Cerebral cortex (tissue), 2 donors: Measurements from ENCODE around the gene CDHR3.

DNA sequence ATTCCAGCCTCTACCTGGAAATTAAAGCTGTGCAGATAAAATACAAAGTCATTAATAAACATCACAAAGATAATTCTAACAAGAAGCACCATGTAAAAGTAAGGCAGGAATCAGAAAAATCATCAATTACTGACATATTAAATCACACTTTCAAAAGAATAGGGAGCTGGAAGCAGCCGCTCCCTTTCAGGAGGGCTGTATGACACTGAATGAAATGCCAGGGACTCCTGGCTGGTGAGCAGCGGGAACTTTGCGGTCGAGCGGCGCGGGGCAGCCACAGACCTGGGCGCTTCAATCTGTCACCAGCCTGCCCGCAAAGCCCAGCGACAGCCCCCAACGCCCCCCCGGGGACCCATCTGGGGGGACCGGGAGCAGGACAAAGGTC is 1.1 kb downstream of the RELN start:
- PRO-cap, 2 experiments: no peak in any of the 2 experiments

GRCh38 chr7:103990370-103990800 is 927 bp upstream of the RELN start:
- PRO-cap, 2 experiments: no peak in any of the 2 experiments

- PRO-cap, 2 experiments: no peak in any of the 2 experiments
Observed at GRCh38 chr7:104883681-104884620, 130.1 kb upstream of the KMT2E start.

- PRO-cap, 2 experiments: no peak in any of the 2 experiments
Observed at GRCh38 chr7:104929122-104929442, 84.9 kb upstream of the KMT2E start.

DNA sequence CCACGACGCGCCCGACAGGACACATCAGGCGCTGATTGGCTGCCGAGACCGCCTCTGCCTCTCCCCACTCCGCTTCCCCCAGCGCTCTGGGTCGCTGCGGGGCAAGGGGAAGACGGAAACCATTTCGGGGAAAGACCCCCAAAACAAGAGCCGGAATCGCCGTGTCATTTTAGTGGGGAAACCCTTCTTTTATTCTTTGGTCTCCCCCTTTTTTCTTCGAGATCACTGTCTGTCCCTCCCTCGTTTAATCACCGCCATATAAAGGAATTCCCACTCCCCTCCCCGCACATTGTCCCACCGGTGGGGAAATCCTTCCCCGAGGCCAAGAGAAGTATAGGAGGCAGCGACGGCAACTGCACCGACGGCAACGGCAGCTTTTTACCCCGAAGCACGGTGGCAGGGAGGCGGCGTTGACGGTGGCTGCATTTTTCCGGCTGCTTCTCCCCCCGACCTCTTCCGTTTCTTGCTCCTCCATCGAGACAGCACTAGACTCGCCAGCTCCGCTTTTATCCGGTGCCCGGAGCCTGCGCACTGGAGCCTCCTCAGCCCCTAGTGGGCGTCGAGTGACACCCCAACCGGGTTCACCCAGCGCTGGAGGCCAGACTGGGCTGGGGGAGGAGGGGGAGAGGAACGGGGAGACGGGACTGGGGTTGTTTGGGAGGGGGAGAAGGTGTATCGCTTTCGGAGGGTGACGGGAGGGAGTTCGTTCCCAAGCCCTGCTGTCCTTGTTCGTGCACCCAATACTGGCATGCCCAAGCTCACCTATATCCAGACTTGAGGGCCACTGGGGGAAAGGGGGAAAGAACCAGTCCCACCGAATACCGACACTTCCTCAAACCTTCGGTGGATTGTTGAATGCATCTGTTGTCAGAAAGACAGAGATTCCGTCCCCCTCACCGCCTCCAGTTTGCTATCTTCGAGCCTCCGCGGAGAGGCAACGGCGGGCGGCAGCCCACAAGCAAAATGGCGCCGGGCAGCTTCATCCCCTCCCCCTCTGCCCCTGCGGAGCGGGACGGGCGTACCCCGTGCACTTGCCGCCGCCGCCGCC is 562 bp upstream of the KMT2E start:
- PRO-cap, 2 experiments: peak in 2 of 2 experiments; most common plus-strand start position 81 of the sequence (in 2); most common minus-strand start position 481 of the sequence (in 2)

GRCh38 chr7:105107215-105107893 is 93.3 kb downstream of the KMT2E start:
- PRO-cap, 2 experiments: no peak in any of the 2 experiments

DNA sequence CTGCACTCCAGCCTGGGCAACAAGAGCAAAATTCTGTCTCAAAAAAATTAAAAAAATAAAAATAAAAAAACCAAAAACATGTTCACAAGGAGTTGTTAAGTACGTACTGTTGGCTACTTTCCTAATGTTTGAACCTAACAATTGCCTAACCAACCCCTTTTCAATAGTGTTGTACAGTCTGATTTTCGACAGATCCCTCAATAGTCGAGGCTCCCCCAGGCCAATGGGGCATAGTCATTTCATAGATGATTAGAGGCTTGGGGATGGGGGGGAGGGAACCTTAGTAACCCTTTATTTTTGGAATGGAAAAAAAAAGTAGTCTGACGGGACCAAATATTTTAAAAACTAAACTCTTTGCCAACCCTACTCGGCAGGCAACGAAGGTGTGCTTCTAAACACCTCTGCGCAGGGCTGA is 1.1 kb downstream of the PUS7 start:
- PRO-cap, 2 experiments: no peak in any of the 2 experiments

DNA sequence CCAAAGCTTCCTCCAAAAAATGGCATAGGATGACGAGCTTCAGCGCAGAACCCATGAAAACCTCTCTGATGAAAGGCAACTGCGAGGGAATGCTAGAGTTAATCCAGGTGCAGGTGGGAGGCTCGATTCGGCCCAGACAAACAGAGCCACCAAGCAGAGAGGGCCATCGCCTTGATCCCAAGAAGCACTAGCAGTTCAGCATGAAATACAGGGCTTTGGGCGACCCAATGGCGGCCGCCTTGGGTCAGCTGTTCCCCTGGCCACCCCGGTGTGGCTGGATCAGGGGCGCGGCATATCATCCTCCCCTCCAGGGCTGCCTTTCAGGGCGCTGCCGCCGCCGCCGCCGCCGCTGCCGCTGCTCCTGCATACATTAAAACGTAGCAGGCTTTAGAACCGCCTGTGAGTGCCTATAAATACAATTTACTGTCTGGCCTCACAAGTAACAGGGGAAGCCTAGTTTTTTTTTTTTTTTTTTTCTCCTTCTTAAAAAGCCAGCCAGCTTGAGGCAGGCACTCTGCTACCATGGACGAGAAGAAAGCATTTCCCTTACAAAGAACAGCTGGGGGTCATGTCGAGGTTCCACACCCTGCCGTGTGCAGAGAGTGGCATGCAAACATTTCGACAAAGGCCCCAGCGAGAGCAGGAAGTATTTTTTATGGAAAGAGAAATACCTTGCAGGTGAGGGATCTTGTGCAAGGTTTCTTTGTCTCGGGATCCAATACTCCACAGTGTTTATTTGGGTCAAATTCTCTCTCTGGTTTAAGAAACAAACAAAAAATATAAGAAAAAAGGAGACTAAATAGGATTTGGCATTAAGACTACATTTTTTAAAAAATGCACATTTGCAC is 57.7 kb upstream of the EFCAB10 start:
- PRO-cap, 2 experiments: peak in 1 of 2 experiments; most common plus-strand start position 512 of the sequence (in 1); most common minus-strand start position 372 of the sequence (in 1)

DNA sequence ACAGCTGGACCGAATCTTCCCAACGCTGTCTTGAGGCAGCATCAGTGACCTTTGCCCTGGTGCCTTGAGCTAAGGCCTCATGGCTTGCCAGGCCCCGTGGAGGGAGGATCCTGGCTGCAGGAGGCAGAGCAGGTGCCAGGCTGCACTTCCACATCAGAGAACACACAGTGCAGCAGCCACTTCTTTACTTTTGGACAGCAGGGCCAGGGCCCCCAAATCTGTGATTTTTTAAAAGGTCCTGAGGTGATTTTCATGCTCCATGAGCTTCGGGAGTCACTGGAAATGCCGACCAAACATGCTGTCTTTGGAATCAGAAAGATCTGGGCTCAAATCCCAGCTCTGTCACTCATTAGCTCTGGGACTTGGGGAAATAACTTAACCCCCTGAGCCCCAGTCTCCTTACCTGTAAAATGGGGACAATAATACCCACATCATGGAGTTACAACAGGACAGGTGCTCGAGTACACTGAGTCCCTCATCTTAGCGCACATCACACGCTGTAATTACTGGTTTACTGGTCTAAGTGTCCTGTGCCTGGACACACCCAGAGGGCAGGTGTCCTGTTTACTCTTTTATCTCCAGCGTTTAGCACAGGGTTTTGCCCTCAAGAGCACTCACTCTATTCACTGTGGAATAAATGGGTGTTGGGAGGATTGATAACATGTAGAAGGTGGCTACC is 95.8 kb upstream of the EFCAB10 start:
- PRO-cap, 2 experiments: no peak in any of the 2 experiments

DNA sequence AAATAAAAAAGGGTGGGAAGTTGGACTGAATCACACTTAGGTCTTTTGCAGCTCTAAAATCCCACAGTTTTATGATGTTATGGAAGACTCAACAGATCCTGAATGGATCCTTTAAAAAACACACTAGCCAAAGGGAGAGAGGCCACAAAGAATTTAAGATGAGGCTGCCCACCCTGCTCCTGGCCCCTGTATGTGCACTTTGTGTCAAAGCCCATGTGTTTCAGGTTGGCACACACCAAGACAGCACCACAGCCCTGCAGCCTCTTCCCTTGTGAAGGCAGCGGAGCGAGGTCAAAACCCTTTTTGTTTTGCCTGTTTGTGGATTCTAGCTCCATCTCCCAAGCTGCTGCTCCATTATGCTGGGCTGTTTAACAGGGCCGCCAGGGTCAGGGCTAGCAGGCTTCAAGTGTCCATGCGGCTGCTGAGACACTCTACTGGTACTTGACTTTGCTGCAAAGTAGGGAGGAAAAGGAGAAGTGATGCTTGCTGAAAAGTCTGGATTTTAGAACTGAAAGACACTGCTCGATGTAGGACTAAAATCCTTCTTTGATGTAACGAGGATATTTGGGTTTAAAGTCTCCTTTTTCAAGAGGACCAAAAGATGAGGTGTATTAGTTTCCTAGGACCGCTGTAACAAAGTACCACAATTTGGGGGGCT is 142.3 kb upstream of the EFCAB10 start:
- PRO-cap, 2 experiments: peak in 1 of 2 experiments; most common minus-strand start position 279 of the sequence (in 1)

DNA sequence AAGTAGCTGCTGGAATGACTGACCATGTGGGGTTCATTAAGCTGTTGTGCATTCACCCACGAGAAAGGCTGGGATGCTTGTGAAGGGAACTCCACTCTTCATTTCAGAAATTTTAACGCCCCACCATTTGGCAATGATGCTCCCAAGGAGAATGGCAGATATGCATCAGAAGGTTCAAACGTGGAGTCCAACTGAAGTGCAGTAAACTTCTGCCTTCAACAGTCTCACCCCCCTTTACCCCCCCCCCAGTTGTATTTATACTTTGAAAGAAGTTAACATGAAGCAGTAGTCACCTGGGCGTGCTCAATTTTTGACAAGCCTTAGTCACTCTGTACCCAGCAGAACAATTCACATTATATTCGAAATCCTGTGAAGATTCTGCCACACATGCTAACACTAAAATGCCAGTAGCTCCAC is 1.0 kb downstream of the ATXN7L1 start:
- PRO-cap, 2 experiments: no peak in any of the 2 experiments

DNA sequence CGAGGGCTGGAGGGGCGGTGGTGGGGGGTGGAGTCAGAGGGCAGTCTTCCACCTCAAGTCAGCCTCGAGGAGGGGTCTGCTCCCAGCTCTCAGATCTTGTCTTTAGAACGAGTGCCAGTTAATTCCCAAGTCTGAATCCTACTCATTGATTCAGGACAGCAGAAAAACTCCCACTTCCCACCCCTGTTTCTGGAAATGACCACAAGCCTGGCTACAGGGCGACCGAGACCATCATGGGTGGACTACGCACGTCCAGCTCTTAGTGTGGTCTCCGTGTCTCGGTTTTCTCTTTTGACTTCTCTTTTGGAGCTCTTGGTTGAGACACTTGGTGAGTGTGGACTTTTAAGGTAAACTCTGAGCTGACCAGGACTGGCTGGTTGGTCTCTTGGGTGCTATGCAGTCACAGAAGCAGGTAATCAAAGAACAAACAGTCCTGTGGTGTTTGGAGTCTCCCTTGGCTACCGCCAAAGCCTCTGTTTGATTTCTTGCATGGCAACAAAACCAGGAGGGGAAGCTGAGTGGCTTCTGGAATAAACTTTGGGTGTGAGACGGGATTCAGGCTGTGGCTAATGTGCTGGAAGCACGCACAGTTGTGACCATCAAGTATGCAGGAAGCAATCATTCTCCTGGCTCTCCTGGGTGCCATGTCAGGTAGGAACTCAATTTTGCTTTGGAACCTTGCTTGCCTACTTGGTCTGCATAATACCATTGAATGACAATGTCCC is at the start of gene CDHR3:
TSS of gene CDHR3 (plus strand) at position 551 of the 725 bp plus-strand sequence.
- PRO-cap, 2 experiments: no peak in any of the 2 experiments

- PRO-cap, 2 experiments: no peak in any of the 2 experiments
Observed at GRCh38 chr7:106039308-106039925, 72.7 kb downstream of the SYPL1 start.

DNA sequence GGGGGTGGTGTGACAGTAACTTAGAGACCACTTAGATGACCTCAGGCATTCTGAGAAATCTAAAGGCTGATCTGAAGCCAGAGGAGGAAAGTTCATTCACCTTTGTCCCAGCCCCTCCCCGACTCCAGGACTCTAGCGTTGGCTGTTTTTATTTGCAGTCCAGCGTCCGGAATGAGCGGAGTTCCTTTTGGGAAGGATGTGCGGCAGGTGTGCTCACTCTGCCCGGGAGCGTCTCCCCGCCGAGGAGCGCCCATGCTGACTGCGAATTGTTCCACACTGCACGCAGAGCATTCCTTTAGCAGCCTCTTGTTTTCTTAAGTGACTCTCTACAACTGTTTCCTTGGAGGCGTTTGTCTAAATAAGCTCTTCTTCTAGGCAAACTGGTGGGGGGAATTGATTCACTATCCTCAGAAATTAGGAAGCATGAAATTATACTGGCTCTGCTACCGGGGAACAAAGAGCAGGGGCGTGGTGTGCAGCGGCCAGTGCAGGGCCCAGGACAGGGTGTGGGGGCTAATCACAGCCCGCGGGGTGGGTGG is 46.3 kb downstream of the SYPL1 start:
- PRO-cap, 2 experiments: no peak in any of the 2 experiments

DNA sequence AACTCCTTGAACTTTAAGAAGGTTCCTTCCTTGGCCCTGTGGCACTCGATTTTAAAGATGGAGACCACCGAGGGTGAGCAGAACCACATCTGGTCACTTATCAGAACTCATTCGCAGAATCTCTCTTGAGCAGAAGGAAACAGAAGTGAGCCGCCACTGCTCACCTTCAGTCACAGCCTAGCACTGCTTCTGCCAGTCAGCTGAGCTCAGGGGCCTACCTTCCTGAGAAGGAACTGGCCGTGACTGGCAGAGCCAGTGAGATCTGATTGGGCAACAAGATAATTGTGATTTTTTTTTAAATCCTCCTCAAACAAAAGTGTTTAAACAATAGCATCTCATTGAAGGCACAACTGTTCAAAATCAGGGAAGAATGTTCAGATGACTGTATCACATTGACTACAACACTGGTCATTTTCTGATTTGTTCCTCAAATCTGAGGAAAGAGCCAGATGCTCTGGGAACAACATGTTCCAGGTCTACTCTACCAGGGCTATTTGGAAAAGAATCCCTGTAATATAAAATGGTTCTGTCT is 2.7 kb upstream of the SYPL1 start:
- PRO-cap, 2 experiments: no peak in any of the 2 experiments

GRCh38 chr7:106153841-106154155 is 41.7 kb upstream of the SYPL1 start:
- PRO-cap, 2 experiments: peak in 1 of 2 experiments; most common minus-strand start chr7:106153975 (in 1)

DNA sequence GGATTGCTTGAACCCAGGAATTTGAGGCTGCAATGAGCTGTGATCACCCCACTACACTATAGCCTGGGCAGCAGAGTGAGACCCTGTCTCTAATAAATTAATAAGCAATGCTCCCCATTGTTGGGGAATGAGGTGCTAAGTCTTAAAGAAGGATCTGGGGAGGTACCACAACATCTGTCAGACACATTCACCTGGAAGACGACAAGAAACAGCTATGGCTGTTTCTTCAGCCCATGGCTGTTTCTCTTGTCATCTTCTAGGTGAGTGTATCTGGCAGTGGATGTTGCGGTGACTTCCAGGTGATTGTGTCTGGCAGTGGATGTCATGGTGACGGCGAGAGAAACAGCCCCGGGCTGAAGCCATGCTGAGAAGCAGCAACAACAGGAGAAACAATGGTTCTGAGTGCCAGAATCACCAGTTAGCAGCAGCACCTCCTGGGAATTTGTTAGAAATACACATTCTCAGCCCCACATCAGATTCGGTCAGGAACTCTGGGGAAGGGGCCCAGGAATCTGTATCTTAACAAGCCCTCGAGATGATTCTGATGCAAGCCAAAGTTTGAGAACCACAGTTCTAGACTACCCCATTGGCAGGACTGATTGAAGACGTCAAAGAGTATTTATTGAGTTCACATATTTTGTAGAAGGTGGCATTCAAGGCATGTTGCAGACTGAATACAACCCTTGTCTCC is 68.6 kb upstream of the SYPL1 start:
- PRO-cap, 2 experiments: no peak in any of the 2 experiments

- PRO-cap, 2 experiments: no peak in any of the 2 experiments
Observed at GRCh38 chr7:106219267-106219757, 65.5 kb downstream of the NAMPT start.

DNA sequence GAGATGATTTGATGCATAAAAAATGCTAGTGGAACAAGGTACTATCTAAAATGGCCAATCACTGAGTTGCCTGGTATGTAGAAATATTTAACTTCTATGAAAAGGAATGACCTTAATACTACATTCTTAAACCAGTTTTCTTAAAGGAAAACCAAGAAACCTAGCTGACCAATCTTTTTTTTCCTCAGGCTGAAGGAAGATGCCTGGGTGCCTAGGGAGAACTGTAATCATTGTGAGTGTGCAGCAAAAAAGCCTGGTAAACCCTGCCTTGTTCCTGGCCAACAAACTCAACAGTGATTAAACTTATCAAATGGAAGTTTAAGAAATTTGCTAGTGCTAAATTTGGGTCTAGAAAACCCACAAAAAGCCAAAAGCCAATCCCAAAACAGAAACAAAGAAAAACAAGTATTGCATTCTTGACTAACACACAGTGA is 33.5 kb downstream of the NAMPT start:
- PRO-cap, 2 experiments: no peak in any of the 2 experiments

DNA sequence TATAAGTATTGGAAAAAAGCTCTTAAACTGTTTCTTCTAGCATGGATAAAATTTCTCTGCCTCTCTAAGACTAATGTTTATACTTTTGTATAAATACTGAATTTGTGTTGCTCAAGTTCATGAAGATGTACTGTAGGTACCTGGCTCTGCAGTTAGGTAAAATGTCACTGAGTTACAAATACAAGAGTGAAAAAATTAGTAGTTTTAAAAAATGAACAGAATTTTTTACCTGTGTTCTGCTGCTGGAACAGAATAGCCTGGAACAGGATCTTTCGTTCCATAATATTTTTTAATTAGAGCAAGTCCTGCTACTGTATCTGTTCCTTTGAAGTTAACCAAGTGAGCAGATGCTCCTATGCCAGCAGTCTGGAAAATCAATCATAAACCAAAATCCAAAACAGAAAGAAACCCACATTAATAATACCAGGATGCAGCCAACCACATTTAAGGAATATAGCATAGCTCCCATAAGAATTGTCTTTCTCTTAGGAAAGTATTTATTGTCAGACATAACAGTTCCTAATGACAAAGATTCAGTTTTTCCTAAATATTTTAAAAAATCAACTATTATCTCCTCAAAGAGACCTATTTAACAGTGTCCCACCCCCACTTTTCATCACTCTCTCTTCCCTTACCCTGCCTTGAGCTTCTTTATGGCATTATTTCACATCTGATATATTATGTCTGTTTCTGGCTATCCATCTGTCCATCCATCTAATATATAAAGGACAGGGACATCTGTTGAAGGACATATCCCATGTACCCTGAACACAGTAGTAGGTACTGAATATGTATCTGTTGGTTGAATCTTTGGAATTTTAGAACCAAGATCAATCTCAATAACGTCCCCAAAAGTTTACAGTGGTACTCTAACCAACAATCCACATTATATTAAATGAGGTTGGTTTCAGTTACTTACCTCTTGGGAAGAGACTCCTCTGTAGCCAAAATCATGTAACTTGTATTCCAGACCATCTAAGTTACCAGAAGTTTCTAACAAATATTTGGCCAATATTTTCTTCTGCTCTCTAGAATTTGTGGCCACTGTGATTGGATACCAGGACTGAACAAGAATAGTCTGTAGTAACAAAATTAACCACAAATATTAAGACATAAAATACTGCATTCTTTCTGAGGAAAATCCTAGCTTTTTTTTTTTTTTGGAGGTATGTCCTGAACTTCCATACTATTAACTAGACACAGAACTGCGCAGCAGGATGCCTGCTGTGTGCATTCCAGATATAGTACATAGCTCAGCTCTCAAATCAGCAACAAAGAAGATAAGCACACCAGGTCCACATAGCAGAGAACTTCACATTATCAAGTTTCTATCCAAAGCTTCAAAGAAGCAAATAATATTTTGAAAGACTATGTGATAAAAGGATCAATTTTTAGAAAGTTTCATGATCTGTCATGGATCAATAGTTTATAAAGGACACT is 16.0 kb downstream of the NAMPT start:
- PRO-cap, 2 experiments: no peak in any of the 2 experiments